ENCODE data around the genes CTRB1, BCAR1 and MON1B.

- RRBS, result no CpG with 5 or more reads among the region's 7 CpGs
Observed at GRCh38 chr16:74607831-74608235, 919 bp upstream of the GLG1 start.

DNA sequence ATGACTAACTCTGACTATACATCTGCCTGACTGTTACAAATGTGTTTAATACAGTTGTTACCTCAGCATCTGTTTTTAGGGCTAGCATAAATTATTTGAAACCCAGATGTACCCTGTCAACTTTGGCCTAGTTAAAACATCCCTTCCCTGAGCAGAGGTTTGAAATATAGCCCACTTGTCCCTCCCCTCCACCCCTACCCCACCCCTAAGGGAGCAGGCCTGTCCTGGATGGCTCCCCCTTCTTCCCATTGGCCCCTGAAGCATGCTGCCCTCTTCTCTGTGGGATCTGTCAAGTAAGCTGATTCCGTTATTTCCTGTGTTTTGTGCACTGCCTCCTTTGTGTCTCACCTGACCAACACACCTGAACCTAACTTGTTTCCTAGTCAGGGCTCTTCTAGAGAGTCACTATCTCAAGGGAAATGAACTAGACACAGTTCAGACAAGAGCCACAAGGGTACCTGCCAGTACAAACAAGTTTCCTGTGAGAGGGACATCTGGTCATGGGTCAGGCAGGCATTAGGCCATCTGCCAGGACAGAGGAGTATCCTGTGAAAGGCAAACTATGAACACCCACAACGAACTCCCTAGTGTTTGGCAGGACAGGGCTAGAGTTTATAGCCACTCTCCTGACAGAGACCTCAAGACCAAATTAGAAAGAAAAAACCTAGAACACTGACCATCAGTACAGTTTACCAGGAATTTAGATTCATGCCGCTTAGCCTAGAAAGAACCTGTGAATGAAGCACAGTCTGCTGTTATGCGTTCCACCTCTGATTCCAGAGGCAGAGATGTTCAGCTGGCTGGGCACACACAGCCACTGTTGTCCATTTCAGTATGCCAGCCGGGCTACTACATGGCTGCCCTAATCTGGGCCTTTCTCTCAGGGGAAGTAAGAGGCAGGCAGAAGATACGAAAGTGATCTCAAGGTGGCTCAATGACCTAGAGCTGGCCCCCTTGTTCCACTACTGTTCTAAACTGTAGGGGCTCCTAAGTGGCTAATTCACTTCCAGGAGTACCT, 20.6 kb upstream of the GLG1 start:
- RRBS, result no CpG with 5 or more reads among the region's 6 CpGs

- RRBS, result no CpG with 5 or more reads among the region's 7 CpGs
Observed at GRCh38 chr16:74709427-74710078, 8.9 kb upstream of the MLKL start.

GRCh38 chr16:74909350-74909946, 75.5 kb downstream of the WDR59 start:
- RRBS, result no CpG with 5 or more reads among the region's 18 CpGs

DNA sequence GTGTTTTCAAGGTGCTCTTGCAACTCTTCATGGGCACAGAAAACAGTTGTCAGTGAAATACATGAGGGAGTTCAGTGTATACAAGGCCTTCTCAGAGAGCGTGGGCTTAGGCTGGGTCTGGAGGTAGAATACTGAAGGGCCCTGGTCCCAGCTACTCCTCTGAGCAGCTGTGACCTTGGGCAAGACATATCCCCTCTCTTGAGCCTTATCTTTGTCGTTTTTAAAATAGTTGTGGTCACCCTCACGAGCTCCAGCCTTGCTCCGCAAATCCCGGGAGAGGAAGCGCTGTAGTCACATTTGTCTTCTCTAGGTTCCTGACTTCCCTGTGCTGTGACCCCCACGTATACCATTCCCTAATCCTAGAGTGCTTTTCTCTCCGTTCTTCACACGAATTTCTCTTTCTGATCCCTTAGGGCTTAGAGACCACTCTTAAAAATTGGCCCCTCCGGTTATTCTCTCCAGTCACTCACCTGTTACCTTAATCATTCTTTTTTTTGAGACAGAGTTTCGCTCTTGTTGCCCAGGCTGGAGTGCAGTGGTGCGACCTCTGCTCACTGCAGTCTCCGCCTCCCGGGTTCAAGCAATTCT, 3.7 kb downstream of the ZNRF1 start:
- RRBS, result no CpG with 5 or more reads among the region's 14 CpGs

DNA sequence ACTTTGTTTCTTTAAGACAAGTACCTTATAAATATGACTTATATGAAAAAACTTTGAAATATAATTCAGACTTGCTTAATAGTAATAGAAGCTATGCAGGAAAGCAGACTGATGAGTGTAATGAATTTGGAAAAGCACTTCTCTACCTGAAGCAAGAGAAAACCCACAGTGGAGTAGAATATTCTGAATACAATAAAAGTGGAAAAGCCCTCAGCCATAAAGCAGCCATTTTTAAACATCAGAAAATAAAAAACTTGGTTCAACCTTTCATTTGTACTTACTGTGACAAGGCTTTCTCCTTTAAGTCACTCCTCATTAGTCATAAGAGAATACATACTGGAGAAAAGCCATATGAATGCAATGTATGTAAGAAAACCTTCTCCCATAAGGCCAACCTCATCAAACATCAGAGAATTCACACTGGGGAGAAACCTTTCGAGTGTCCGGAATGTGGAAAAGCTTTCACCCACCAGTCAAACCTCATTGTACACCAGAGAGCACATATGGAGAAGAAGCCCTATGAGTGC, 21.1 kb downstream of the ZFP1 start:
- RRBS, result no CpG with 5 or more reads among the region's 2 CpGs

DNA sequence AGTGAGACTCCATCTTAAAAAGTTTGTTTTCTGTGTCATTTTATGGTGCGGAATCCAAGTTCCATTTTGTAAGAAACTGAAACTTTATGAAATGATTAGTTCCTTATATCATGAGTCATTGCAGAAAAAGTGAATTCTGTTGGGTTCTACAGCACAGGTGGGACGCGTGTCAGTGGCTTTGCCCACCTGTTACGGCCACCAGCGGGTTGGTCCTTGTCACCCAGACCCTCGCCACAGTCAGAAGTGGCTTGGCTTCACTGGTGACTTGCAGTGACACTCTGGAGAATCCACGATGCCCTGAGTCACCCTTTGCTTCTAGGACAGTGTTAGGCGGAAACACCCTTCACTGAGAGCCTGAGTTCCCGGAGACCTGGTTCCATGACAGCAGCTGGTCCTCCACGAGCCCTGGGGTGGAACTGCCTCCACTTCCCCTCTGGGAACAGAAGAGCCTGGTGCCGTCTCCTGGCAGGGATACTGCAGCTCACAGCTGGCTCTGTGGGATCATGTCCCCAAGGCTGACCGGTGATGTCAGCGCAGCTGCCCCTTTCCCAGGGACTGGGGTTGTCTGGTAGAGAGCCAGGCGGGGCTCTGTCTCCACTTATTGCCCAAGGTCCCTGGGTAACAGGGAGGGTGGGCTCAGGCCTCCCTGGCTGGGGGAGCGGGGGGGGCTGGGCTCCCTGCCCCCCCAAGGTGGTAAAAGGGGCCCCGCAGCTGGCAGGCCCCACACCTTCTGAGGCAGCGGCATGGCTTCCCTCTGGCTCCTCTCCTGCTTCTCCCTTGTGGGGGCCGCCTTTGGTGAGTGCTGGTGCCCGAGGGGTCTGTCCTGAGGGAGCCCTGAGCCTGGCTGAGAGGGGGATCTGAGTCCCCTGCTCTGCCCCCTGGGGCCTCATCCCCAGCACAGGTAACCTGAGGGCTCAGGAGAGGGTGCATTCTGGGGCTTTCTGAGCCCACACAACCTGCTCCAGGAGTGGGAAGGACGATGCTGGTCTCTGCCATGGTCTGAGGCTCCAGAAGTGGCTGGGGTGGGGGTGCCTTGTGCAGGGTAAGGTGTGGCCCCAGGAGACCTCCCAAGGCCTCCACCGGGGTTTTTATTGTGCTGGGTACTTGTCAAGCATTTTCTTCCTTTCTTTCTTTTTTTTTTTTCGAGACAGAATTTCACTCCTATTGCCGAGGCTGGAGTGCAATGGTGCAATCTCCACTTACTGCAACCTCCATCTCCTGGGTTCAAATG, at the start of gene CTRB1:
TSS of gene CTRB1 (plus strand) at position 724 of the 1,231 bp plus-strand sequence.
- RRBS, result no CpG with 5 or more reads among the region's 23 CpGs

DNA sequence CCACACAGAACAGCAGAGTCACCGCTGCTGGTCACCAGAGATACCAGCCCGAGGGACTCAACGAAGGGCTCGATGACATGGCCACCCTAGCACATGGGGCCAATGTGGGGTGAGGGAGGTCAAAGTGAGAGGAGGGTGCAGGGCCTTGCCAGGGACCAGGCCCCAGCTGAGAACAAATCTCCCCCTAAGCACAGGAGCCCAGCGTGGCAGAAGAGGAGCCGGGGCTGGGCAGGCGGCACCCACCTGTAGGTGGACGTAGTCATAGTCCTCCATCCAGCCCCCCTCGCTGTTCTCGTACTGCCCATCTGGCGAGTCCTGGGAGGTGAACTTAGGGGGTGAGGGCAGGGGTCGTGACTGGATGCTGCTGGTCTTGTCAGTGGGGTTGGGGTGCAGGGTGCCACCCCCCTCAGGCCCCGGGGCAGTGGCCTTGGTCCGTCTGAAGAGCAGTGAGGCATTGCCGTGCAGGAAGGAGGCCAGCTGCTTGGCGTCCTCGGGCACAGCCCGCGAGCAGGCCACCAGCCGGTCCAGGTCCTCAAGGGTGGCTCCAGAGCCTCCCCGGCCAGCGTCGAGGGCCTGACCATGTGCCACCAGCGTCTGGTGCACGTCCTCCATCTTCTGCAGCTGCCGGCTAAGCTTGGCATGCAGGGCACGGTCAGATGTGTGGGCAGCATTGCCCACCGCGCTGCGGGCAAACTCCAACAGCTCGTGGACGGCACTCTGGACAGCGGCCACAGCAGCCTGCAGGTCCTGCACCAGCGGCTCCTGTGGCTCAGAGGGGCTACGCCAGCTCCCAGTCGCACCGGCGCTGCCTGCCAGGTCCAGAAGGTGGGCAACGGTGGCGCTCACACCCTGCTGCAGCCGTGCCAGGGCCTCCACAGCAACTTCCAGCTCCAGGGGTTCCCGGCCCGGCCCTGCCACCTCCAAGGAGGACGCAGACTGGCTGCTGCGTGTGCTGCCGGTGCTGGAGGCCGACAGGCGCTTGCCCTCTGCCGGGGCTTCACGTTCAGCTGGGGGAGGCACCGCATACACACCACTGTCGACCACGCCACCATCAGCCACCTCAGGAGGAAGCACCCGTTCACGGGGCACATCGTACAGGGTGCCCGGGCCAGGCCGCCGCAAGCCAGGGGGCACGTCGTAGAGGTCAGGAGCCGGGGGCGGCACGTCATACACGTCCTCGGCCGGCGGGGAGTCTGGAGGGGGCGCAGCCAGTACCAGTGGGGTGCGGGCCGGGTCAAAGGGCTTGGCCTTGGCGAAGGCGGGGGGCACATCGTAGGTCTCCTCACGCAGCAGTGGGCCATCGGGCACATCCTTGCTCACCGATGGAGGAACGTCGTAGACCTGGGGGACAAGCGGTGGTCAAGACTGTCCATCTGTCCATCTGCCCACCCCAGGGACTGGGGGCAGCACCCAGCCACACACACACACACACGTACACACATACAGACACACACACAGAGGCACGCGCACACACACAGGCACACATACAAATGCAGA, 16.2 kb downstream of the BCAR1 start:
- RRBS, result 75% methylated on average over 35 of the region's 83 CpGs

- RRBS, result no CpG with 5 or more reads among the region's 20 CpGs
Observed at GRCh38 chr16:75248633-75249646, 2.5 kb downstream of the BCAR1 start.

GRCh38 chr16:75251588-75252148, at the start of gene BCAR1:
Gene BCAR1, minus strand, starts transcription at chr16:75251624.
- RRBS, result under 1% methylated on average over 6 of the region's 50 CpGs

- RRBS, result no CpG with 5 or more reads among the region's 12 CpGs
Observed at GRCh38 chr16:75267607-75268456, 16.4 kb upstream of the BCAR1 start.

DNA sequence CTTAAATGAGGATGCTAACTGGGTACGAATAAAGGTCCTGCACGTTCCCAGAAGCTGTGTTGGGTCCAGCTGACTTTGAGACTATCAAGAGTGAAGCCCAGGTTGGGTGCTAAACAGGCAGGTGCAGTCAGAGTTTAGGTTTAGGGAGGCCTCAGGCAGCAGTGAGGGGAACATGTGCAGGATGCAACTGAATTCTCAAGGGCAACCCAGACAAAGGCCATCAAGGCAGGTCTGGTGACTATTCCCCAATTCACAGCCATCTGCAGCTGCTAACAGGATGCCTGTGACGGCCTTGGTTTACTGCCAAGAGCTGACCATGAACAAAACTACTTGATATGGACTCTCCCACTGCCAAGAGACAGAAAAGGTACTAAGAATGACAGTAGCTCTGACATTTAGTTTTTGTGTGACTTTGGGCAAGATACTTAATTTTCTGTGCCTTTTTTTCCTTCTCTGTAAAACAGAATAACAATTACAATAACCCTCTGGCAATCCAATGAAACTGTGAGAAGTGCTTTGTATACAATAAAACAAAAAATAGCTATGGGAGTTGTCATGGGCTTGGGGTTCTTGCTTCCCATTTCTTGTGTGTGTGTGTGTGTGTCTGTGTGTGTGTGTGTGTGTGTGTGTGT, 45.3 kb upstream of the BCAR1 start:
- RRBS, result no CpG with 5 or more reads among the region's 3 CpGs

- RRBS, result no CpG with 5 or more reads among the region's 2 CpGs
Observed at GRCh38 chr16:75342223-75342654, 90.8 kb upstream of the BCAR1 start.

- RRBS, result no CpG with 5 or more reads among the region's 18 CpGs
Observed at GRCh38 chr16:75434316-75434924, 1.1 kb upstream of the CFDP1 start.

- RRBS, result under 1% methylated on average over 26 of the region's 86 CpGs
Observed at GRCh38 chr16:75647917-75648832, 602 bp downstream of the TERF2IP start.

- RRBS, result no CpG with 5 or more reads among the region's 5 CpGs
Observed at GRCh38 chr16:75657639-75658623, 10.4 kb downstream of the TERF2IP start.

- RRBS, result 85% methylated on average over 4 of the region's 27 CpGs
Observed at GRCh38 chr16:76234970-76235549, 42.1 kb upstream of the CNTNAP4 start.

GRCh38 chr16:77190821-77191441, at the start of gene MON1B:
Gene MON1B, plus strand, starts transcription at chr16:77191190.
- RRBS, result 1% methylated on average over 12 of the region's 44 CpGs

DNA sequence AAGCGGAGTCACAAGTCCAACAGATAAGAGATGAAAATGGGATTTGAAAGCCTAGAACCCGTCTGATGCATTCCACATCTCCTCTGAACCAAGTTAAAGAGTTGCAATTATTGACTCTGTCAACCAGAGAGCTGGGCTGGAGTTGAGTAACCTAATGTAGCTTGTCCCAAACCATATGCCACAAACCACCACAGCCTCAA, 81.5 kb upstream of the NUDT7 start:
- RRBS, result no CpG with 5 or more reads among the region's 2 CpGs

DNA sequence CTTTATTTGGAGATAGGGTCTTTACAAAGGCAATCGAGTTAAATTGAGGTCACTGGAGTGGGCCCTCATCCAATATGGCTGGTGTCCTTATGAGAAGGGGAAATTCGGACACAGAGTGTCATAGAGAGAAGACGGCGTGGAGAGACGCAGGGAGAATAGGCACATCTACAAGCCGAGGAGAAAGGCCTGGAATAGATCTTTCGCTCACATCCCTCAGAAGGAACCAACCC, 71.5 kb downstream of the VAT1L start:
- RRBS, result no CpG with 5 or more reads among the region's 7 CpGs